Panc1 (cell line): ENCODE measurements around the gene NEUROG1.

DNA sequence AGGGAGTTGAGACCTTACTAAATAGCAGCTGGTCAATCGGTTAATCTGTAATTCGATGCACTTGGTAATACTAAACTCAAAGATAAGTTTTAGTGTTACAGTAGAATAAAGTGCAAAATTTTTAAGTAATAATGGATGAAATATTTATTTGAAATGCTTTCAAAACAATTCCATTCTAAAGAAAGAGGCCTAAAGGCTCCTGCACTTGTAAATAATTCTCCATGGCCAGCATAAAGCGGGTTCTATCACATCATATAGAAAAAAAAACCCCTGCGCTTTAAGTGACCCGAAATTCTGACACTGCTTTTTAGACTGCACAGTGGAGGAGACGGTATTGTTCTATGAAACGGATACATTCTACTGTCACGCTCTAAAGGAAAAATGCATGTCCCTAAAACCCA is 1.1 kb downstream of the SKP1 start:
- RRBS, 2 experiments: no CpG with 5 or more reads among the region's 8 CpGs

GRCh38 chr5:134193688-134193907 is 16.8 kb upstream of the SKP1 start:
- RRBS, 2 experiments: no CpG with 5 or more reads among the region's 1 CpG

DNA sequence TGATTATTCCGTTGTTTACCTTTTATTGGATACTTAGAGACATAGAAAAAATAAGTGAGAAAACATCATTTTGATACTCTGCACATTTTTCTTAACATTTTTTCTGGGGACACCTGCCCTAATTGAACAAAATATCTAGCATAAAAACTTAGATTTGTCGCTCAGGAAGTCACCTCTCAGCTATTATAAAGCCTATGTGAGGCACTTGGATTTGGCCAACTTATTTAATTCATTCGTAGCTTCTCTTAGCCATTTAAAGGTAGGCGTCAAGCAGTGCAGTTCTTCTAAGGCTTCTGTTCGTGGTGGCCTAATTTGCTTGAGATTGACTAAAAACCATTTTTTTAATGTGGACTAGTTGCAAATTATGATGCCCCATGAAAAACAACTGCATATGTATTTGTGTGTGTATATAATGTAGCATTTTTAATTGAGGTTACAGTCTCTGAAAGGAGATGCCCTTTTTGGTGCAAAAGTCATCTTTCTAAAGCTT is 1.1 kb downstream of the UBE2B start:
- RRBS, 2 experiments: no CpG with 5 or more reads among the region's 5 CpGs

- RRBS, 2 experiments: no CpG with 5 or more reads among the region's 6 CpGs
Measured at GRCh38 chr5:134374186-134375082, 3.1 kb downstream of the UBE2B start.

GRCh38 chr5:134527339-134527937 is 2.0 kb downstream of the JADE2 start:
- RRBS, 2 experiments: 2 to 6% methylated on average over 6 to 8 of the region's 42 CpGs

DNA sequence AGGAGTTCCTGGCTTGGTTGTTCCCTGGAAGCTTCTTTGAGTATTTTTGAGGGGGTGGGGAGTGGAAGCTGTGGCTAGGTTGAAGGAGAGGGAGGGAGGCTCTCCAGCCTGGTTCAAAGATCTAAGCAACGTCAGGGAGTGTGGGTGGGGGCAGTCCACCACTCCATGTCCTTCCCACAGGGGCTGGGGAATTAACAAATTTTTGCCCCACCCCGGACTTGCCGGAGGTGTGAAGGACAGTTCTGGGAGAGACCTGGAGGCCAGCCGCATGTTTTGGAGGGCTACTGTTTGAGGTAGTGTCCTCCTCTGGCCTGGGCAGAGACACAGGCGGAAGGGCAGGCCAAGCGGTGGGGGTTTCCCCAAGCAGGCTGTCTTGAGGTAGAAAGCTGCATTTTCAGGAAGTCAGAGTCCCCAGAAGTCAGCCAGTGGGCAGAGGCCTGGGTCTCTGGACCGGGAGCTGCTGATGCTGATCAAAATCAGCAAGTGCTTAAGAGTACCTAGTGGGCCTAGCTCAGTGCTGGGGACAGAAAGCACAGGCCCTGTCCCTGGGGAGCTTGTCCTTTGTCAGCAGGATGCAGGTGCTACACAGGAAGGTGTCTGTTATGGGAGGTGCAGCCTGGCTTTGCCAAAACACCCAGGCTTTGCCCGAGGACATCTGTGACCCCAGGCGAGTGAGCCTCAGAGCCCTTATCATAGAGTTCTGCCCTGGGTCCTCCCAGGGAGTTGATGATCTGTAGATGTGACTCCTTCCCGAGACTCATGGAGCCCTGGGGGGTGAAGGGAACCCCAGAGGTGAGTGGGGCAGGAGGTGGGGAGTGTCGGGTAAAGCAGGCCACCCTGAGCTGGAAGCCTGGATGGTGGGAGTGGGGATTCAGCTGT is 18.5 kb downstream of the JADE2 start:
- RRBS, 2 experiments: no CpG with 5 or more reads among the region's 11 CpGs

DNA sequence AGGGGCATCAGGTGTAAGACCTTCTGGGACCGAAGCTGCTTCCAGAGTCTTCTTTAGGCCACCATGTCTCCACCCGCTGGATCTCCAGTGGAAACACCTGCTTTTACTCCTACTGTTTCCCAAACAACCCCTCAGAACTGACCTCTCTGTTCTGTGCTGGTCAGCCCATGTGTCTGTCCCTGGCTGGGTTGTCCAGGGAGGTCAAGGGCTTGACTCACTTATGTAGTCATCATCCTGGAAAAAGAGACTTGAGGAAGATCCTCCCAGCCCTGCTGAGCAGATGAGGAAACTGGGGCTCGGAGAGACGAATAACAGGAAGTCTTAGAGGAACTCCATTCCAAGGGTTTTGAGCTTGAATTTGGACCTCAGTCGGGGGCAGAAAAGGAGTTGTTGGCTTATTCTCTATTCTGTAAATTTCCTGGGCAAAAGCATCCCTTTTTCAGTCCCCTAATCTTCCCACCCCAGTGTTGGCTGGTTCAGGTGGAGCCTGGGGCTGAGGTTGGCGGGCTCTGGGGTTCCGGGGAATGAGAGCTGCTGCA is 42.6 kb downstream of the JADE2 start:
- RRBS, 2 experiments: no CpG with 5 or more reads among the region's 7 CpGs

- RRBS, 2 experiments: no CpG with 5 or more reads among the region's 9 CpGs
Measured at GRCh38 chr5:134634303-134634622, 1.6 kb upstream of the SAR1B start.

GRCh38 chr5:134773533-134774120 is 15.0 kb downstream of the DDX46 start:
- RRBS, 2 experiments: no CpG with 5 or more reads among the region's 8 CpGs

GRCh38 chr5:134798055-134798315 is 39.4 kb downstream of the DDX46 start:
- RRBS, 2 experiments: no CpG with 5 or more reads among the region's 7 CpGs

DNA sequence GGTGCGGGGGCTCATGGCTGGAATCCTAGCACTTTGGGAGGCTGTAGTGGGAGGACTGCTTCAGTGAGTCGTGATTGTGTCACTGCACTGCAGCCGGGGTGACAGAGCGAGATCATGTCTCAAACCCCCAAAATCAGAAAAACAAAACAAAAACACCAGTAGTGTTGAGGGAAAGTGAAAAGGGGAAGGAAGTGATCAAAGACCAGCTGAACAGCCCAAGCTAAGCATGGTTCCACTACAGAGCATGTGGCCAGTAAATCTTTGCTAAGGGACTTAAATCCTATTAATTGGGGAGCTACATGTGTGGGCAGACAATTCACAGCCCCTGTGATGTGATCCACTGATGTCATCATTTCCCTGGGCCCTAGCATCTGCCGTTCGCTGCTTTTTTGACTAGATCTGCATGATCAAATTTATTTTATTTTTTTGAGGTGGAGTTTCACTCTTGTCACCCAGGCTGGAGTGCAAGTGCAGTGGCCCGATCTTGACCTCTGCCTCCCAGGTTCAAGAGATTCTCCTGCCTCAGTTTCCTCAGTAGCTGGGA is 2.7 kb upstream of the PCBD2 start:
- RRBS, 2 experiments: no CpG with 5 or more reads among the region's 7 CpGs

GRCh38 chr5:134913109-134913750 is 8.3 kb downstream of the PCBD2 start:
- RRBS, 2 experiments: no CpG with 5 or more reads among the region's 5 CpGs

- RRBS, 2 experiments: no CpG with 5 or more reads among the region's 29 CpGs
Measured at GRCh38 chr5:134925048-134926202, 20.5 kb downstream of the PCBD2 start.

DNA sequence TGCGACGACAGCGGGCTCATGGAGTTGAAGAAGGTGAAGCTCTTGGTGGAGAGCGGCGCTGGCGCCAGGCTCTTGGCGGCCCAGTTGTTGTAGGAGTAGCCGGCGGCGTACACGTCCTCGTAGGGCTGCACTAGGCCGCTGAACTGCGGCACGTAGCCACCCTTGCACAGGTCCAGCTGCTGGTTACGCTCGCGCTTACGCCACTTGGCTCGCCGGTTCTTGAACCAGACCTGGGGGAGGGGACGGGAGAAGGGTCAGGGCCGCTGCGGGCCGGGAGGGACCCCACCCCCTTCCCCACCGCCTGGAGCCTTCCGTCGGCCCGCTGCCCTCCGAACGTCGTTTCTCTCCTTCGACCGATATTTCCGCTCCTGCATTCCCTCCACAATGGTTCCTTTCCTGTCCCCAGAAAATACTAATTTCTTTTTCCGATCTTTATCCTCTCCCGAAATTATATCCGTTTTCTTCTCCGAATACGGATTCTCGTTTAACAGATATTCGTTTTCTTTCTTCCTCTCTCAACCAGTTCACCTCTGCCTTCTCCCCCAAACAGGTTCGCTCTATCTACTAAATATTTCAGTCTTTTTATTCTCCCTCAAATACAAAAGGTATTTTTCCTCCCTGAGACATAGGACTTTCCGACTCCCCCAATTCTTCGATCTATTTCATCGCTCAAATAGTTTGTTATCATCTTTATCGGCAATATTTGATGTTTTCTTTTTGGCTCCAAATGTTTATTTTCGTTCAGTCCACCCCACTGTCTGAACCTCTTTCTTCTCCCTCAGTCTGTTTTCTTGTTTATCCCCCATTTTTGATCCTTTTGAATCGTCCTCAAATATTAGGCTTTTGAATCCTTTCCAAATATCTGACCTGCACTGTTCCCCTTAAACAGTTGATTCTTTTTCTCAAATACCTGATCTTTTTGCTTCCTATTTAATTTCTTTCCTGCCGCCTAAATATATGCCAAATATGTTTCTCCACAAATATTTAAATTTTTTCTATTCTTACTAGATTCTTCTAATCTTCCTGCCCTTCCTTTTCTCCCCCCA is 4.6 kb downstream of the PITX1 start:
- RRBS, 2 experiments: 95 to 96% methylated on average over 5 to 15 of the region's 50 CpGs

DNA sequence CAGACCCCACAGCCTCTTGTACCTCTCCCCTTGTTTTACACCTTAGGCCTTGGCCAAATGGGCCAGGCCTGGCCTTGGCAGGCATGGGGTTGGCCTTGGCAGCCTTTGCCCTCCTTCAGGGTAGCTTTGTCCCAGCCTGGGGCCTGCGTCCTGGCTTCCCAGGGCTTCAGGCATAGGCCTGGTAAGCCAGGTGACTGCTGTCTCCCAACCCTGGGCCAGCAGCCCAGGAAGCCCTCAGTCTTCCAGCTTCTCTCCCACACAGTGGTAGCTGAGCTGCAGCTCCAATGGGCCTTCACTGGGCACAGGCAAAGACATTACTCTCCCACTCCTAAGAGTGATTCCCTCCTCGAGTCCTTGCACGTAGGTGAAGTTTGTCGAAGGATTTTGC is 1.0 kb upstream of the PITX1 start:
- RRBS, 2 experiments: no CpG with 5 or more reads among the region's 4 CpGs

DNA sequence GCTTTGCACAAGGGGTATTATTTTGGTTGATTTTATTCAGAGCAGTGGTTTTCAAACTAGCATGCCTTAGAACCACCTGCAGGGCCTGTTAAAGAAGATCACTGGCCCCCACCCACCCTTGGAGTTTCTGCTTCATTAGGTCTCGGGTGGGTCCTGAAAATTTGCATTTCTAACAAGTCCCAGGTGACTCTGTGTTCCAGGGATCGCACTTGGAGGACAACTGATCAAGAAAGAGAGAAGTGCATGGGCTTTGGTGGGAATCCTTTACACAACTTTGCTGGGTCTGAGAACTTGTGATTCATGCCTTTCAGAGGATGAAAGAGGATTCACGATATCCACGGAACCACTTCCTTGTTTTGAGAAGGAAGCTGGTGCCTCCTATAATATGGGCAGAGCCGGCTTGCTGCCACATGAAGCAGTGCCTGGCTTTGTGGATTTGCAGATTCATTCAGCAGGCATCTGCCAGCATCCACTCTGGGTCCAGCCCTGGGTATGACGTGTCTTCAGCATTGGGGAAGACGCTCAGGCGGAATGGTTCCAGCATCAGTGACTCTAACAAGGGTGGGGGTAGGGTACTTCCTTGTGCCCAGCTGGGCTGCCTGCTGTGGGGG is 106.6 kb upstream of the PITX1 start:
- RRBS, 2 experiments: no CpG with 5 or more reads among the region's 8 CpGs

DNA sequence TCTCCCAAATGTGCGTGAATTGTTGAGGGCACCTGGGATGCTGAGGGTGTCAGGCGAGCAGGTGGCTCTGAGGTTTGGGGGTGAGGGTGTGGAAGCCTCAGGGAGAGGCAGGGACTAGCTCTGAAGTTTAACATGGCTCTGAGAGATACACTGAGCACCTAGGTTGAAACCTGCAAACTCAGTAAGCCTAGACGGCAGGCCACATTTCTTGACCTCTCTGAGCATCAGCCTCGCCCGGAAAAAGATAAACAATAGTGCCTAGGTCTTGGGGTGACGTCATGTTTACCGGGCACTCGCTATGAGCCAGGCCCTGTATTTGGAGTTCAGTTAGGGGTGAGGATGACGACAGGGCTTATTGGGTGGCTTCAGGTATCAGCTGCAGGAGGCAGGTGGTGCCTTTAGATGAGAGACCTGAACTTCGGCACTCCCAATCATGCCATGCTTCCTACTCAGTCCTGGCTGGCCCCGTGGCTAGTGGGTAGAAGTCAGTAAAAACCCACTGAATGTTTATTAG is 107.8 kb upstream of the PITX1 start:
- RRBS, 2 experiments: 95 to 100% methylated on average over 1 of the region's 11 CpGs

DNA sequence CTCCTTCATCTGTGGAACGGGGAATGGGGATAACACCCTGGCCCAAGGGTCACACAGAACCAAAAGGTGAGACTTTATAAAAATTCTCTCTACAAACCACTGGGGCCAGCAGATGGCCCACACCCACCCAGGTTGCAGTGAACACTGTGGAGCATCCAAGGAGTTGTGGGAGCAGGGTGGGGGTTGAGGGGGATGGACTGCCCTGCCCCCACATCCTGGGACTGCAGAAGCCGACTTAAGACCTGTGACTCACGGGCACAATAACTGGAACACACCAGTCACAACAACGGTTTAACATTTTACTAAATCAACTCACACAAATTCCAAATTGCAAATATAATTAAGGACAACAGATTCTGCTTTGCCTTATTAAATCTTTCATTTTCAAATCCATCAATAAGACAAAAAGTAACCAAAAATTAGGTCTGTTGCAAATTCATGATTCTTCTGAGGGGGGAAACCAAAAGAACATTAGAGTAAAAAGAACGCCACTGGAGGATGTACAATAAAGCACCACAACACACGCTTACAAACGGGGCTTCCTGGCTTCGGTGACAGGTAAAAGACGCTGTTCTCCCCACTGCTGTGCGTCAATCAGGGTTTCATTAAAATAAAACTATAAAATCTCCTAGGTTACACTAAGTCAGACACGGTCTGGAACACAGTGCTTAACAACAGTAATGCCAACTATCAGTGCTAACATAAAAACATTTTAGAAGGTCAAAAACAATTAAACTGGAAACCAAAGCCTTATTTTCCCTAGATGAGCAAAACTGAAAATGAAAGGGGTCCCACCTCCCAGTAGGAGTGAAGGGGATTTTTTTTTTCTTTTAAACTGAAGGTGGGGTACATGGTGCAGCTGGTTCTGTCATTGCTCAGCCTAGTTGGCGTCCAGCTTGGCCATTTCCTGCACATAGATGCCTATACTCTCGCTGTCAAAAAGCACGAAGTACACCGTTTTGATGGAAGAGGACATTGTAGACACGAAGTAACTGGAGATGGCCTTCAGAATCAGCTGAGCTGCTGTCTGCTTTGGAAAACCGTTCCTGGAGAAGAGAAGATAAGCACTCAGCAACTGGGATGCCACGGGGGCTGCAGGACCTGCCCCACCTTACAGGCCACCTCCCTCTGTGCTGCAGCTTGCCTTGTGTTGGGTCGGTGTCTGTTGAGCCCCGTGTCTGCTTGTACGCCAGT is 64.5 kb downstream of the MACROH2A1 start:
- RRBS, 2 experiments: no CpG with 5 or more reads among the region's 21 CpGs

DNA sequence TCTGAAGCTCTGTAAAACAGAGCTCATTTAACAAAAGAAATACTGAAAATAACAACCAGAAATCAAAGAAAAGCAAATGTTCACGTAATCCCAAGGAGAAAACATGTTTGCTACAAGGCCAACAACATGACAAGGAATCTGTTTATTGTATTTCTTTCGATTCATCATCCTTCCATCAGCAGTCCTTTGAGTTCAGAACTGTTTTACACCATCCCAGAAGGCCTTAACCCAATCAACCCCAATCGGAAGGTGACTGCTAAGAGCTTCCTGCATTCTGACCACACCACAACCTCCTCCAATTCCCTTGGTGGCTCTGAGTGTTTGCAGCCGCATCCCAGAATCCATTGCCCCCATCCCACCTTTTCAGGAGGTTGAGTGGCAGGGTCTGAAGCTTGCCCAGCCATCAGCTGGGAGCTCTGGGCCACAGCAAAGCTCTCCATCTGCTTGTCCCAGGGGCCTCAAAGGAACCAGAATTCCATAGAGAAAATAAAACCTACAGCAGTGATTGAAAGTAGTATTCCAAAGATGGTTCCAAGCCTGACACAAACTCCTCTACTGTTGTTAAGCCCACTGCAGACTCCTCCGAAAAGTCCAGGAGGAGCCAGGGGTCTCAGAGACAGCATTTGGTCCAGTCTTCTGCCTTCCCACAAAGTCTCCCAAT is 23.2 kb downstream of the MACROH2A1 start:
- RRBS, 2 experiments: no CpG with 5 or more reads among the region's 5 CpGs

DNA sequence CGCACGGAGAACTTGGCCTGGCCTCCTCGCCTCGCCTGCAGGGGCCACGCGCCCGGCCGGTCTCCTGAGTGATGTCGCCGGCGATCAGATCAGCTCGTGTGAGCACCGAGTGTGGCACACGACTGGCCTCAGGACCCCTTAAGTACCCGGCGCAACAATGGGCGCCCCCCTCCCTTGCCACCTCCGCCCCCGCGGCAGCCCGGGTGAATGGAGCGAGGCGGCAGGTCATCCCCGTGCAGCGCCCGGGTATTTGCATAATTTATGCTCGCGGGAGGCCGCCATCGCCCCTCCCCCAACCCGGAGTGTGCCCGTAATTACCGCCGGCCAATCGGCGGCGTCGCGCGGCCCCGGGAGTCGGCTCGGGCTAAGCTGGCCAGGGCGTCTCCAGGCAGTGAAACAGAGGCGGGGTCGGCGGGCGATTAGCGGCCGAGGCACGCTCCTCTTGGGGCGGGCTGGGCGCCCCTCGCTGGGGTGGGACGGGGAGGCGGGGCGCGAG is at the start of gene NEUROG1:
TSS of gene NEUROG1 (minus strand) at position 116 of the 496 bp plus-strand sequence.
- RRBS, 2 experiments: 4 to 8% methylated on average over 22 of the region's 58 CpGs